Bronchus fibroblast of lung (primary cell): Measurements from ENCODE around the genes FGF18 and SMIM23.

DNA sequence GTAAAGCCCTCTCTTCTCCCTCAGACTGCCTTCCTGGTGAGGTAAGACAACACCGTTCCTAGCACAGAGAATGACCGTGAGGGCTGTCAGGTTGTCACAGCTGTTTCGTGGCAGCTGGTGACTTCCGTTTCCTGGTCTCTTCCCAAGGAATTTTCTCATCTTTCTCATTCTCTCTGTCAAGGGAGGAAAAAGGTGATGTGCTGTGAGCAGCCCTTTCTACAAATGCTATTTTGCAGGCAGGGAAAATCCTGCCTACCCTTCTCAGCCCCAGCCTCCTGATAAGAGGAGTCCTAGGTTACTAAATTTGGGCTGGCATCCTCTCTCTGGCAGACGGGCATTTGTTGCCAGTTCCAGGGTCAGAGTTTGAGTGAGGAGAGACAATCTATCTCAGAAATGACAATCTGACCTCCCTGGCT is 263.5 kb upstream of the PANK3 start:
- RAMPAGE, long total RNA: no peak

GRCh38 chr5:168869869-168870388 is 290.8 kb upstream of the PANK3 start:
- RAMPAGE, long total RNA: no peak

- RAMPAGE, long total RNA: no peak
Measured at GRCh38 chr5:169980631-169981116, 379 bp upstream of the INSYN2B start.

DNA sequence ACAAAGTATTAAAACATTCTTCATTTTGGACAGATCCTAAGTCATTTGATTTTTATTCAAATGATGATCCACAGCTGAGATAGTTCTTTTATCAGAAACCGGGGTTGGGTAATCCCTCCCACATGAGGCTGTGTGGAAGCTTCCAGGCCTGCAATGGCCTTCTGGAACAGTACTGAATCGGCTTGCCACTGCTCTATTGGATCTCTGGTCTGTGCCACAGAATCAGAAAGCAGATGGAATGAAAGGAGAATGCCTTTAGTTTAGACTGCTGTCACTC is 6.1 kb upstream of the C5orf58 start:
- RAMPAGE, long total RNA: no peak

DNA sequence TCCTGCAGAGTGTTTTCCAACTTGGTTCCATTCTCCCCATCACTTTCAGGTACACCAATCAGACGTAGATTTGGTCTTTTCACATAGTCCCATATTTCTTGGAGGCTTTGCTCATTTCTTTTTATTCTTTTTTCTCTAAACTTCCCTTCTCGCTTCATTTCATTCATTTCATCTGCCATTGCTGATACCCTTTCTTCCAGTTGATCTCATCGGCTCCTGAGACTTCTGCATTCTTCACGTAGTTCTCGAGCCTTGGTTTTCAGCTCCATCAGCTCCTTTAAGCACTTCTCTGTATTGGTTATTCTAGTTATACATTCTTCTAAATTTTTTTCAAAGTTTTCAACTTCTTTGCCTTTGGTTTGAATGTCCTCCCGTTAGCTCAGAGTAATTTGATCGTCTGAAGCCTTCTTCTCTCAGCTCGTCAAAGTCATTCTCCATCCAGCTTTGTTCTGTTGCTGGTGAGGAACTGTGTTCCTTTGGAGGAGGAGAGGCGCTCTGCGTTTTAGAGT is 11.6 kb downstream of the C5orf58 start:
- RAMPAGE, long total RNA: no peak

DNA sequence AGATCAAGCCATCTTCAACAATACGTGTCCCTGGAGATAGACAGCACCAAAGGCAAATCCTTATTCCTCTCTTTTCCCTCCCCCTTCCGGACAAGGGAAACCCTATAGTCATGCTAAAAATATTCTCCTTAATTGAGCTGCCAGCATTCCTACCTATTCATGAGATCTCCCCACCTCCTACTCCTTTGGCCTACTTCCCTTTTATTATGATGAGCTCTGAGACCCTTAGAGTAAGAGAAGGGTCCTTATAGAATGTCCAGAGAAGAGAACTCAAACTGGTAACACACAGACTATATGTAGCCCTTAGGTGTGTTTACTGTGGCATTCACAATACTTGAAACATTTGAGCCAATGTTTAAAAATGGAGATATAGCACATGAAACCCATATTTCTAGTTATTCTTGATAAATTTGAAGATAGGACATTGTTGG is 10.9 kb downstream of the LCP2 start:
- RAMPAGE, long total RNA: no peak

DNA sequence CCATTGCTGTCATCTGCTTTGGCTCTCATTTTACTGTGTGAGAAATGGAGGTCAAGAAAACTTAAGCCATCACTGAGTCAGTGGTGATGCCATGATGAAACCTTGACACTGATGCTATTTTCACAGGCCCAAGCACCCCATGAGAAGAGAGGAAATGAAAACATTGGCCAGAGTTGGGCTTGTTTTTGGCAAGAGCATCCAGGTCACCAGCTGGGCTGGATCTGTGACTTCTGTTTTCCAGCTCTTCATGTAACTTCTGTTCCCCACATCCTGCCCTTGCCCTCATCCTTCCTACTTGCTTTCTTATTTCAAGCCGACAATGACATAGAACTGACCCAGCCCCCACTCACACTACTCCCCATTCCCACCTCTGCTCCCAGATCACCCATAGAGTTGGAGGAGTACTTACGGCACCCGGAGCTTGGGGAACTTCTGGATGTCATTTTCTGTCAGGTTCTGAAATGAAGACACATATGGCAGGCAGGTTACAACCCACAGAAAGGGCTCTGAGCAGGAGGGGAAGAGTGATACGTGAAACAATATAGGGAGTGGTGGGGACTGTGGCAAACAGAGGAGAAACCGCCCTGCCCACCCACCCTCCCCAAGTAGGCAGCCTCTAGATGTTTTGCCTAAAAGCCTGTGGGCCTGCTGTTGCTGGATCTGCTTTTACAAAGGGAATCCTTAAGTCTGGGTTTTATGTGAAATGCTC is 9.9 kb downstream of the LCP2 start:
- RAMPAGE, long total RNA: no peak

- RAMPAGE, long total RNA: no peak
Measured at GRCh38 chr5:170292325-170293053, 5.1 kb downstream of the LCP2 start.

DNA sequence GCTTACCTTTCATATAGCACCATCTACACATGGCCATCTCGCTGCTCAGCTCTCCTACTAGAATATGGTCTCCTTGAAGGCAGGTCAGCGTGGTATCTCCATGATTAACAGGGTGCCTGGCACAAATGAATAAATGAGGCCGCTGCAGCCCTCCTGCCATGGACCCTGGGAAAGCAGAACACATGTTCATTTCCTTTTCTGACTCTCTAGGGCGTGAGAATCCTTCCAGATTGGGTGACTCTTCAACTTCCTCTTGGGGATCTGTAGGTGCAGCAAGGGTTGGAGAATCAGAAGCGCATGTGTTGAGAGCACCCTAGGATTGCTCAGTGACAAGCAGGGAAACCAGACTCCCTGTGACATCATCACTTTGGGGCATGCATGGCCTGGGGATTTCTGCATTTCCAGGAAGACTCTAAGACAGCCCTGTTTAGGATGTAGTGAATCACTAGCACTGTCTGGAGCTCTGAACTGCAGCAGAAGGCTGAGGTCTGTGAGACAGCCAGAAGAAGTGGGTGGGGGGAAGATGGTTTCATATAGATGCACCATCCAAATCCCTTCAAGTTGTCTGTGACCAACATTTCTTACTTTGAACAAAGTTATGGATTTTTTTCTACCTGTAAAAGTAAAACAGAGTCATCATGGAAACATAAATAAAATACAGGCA is 15.1 kb upstream of the LCP2 start:
- RAMPAGE, long total RNA: no peak

DNA sequence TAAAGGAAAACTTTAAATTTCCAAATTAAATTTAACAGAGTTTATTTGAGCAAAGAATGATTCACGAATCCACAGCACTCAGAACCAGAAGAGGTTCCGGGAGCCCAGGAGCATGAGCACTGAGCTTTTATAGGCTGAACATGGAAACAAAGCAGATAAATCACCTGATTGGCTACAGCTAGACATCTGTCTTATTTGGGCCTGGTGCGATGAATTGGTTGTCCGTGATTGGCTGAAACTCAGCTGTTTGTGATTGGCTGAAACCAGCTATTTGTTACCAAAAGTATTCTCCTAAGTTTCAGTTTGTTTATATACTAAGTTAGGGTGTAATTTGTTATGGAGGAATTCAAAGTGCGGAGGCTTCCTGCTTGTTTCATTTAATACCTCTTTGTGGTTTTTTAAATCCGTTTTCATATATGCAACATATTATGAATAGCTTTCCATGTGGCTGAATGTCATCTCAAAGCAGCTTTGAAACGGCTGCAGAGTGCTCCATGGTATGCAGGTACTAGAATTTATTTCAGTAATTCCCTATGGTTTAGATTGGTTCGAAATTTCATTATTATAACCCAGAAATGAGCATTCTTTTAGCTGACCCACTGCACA is 15.8 kb upstream of the LCP2 start:
- RAMPAGE, long total RNA: no peak

- RAMPAGE, long total RNA: no peak
Measured at GRCh38 chr5:170632748-170634082, 129.4 kb downstream of the KCNIP1 start.

- RAMPAGE, long total RNA: no peak
Measured at GRCh38 chr5:171418787-171419747, at the start of gene FGF18. TSS of gene FGF18 (plus strand) at chr5:171419647.

DNA sequence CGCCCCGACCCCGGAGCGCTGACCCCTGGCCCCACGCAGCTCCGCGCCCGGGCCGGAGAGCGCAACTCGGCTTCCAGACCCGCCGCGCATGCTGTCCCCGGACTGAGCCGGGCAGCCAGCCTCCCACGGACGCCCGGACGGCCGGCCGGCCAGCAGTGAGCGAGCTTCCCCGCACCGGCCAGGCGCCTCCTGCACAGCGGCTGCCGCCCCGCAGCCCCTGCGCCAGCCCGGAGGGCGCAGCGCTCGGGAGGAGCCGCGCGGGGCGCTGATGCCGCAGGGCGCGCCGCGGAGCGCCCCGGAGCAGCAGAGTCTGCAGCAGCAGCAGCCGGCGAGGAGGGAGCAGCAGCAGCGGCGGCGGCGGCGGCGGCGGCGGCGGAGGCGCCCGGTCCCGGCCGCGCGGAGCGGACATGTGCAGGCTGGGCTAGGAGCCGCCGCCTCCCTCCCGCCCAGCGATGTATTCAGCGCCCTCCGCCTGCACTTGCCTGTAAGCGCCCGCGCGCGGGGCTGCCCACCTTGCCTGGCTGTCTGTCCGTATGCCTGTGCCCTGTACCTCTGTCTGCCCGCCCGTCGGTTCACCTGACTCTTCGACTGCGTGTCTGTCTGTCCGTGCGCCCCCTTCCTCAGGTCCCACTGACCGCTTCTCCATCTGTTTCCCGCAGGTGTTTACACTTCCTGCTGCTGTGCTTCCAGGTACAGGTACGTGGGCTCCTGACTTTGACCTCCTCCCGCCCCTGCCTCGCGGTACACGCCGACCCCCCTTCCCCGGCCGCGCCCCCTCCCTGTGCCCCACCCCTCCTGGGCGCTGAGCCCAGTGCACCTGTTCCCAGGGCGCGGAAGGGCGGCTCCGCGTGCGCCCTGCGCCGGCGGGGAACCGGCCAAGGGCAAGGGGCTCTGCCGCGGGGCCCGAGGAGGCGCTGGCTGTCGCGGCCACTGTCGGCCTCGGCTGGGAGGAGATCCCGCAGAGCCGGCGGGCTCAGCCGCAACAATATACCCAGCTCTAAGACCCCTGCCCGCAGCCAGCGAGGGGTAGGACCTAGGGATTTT is 623 bp downstream of the FGF18 start:
- RAMPAGE, long total RNA: no peak

- RAMPAGE, long total RNA: no peak
Measured at GRCh38 chr5:171420792-171421419, 1.5 kb downstream of the FGF18 start.

- RAMPAGE, long total RNA: no peak
Measured at GRCh38 chr5:171483730-171484089, 64.3 kb downstream of the FGF18 start.

DNA sequence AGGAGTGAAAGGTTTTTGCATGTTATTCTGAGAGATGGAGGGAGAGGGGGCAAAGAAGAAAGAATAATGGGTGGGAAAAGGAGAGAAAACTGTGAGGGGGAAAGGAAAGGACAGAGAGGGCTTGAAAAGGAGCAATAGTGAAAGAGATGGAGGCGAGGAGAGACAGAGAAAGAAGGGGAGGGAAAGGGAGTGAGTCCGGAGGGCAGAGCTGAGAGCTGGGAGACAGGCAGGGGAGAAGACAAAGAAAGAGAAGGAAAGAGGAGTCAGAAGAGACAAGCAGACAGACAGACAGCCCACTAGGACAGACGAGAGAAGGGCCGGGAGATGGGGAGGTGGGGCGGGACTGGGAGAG is 141.4 kb upstream of the SMIM23 start:
- RAMPAGE, long total RNA: no peak

GRCh38 chr5:171785668-171785965 is at the start of gene SMIM23:
TSS of gene SMIM23 (plus strand) at chr5:171785817.
- RAMPAGE, long total RNA: no peak

GRCh38 chr5:172106582-172107433 is 81.2 kb downstream of the STK10 start:
- RAMPAGE, long total RNA: no peak

DNA sequence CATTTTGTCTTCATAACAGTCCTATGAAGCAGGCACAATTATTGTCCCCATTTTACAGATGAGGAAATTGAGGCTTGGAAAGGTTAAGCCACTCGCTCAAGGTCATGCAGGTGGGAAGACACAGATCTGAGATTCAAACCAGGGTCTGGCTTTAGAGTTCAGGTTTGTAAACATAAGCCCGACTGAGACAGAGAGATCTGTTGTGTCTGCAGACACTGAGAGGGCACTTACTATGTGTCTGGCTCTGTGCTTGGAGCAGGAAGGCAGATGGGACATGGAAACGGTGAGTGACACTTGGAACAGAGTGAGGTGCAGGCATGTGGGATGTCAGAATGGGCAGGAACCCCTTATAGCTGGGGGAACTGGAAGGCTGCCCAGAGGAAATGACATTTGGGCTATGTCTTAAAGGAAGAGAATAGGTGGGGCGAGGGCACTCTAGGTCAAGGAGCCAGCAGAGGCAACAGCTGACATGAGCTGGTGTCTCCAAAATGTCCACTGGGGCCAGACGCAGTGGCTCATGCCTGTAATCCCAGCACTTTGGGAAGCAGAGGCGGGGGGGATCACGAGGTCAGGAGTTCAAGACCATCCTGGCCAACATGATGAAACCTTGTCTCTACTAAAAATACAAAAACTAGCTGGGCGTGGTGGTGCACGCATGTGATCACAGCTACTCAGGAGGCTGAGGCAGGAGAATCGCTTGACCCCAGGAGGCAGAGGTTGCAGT is 69.8 kb downstream of the STK10 start:
- RAMPAGE, long total RNA: no peak

DNA sequence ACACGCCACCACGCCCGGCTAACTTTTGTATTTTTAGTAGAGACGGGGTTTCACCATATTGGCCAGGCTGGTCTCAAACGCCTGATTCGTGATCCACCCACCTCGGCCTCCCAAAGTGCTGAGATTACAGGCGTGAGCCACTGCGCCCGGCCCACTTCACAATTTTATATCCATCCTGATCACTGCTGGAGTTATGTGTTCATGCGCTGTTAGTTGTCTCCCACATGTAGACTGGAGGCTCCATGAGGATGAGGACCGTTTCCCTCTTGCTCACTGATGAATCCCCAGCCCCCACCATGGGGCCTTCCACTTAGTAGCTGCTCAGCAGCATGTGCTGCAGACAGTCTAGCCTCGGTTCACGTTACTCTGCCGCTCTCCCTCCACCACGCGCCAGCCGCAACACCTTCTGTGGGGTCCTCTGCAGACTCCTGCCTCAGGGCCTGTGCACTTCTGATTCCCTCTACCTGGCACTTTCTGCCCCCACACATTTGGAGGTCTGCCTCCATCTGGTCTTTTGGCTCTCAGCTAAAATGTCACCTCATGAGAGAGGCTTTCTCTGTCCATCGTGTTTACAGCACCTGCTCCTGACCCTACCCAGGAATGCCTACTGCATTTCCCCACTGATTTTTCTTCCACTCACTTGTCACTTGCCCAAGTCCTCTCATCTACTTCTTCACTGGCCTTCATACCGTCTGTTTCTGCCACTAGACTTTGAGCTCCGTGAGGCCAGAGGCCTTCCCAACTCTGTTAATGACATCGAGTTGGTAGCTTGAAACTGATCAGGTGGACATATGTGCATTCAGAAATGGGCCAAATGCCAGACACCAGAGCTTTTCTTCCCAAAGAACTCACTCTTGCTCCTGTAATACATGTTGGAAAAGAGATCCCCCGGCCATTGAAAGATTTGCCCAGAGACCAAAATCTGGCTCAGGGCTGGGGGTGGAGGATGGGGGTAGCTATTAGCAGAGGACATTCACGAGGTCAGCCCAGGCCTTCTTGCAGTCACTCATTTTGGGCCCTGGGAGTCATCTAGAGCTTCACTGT is 36.2 kb downstream of the STK10 start:
- RAMPAGE, long total RNA: no peak